Left common carotid artery plus branches (tissue), 1 donor: Measurements from ENCODE around the gene RTL1.

- PRO-cap: no peak
These were observed 21.9 kb downstream of the DEGS2 start for GRCh38 chr14:100137503-100137900.

- PRO-cap: no peak
These were observed 21.0 kb downstream of the DEGS2 start for GRCh38 chr14:100138251-100138994.

DNA sequence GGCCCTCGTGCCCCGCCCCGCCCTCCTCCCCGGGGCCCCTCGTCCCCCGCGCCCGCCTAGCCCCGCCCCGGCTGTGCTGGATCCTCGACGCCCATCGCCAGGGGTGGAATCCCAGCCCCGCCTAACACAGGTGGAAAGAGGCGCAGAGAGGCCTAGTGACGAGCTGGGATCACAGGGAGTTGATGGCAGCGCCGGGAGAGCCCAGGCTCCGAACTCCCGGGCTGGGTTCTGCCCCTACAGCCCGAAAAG is 24.4 kb upstream of the YY1 start:
- PRO-cap: bidirectional peak, plus-strand start at position 59 of the sequence, minus-strand start outside the sequence

DNA sequence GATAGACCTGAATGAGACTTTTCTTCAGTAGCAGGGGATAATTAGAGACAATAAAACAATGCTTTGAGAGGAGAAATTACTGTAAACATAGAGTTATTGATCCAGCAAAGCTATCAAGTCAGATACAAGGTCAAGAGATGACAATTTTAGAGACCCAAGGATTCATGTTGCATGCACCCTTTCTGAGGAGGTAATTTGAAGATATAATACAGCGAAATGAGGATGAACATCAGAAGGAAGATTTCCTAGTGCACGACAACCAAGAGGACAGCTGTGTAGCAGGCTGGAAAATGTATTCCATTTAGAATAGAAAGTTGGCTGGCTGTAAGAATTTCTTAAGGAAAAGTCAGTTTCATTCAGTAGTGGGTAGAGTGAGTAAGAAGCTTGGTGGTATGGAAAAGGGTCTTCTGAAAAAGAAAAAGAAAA is 27.8 kb downstream of the YY1 start:
- PRO-cap: no peak

DNA sequence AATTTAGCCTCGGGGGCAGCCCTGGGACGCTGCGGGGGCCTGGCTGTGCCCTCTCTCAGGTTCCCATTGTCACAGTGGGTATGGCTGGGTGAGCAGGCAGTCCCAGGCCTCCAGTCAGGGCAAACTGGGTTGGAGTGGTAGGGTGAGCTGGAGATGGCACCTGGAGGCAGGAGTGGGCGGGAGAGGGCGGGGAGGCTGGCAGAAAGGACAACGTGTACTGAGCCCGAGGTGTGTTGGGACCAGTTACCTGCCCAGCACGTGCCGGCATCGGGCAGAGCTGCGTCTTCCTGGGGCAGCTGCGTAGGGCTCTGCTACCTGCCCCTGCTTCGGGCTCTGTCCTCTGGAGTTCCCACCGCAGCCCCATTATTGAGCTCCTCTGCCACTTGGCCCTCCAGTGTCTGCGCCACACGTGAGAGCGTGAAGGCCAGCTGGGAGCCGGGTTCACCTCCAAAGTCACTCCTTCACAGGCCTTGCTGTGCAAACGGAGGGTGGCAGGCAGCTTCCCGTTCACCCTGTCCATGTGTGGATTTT is 7.6 kb upstream of the SLC25A29 start:
- PRO-cap: no peak

DNA sequence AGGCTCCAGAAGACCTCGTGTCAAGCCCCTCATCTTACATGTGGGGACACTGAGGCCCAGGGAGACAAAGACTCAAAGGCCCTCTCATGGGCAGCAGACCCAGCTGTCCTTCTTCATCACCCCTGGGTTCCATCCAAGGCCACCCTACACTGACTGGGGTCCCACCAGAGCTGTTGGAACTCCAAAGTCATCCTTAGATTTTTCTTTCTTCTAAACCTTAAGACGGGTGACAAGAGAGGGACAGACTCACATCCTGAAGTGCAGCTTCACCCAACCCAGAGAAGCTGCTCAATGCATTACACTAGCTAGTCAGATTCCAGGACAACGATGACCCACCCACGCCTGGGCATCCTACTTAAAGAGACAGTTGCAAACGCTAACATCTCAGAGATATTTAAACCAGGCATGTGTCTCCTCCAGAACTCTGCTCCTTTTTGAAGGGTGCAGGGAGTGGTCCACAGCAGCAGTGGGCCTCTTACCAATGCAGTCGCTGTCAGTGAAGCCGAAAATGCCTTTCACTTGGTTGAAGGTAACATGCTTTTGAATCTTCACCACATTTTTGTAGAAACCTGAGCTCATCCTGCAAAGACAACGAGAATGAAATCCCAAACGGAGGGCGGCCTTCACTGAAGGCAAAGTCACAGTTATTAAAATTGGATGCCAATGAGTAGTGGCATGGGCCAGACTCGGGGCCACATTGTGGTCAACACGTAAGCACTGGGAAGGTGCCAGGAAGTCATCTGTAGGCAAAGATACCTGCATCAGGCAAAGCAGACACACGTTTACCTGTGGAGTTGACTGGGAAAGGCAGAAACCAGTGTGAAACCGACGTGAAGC is 23.3 kb downstream of the SLC25A47 start:
- PRO-cap: no peak

- PRO-cap: no peak
These were observed 6.0 kb downstream of the WARS1 start for GRCh38 chr14:100368912-100369825.

GRCh38 chr14:100388630-100389128 is 12.4 kb downstream of the WDR25 start:
- PRO-cap: no peak

GRCh38 chr14:100389310-100389818 is 13.1 kb downstream of the WDR25 start:
- PRO-cap: no peak

GRCh38 chr14:100424587-100425024 is 48.3 kb downstream of the WDR25 start:
- PRO-cap: no peak

- PRO-cap: no peak
These were observed 58.0 kb downstream of the WDR25 start for GRCh38 chr14:100434246-100434655.

GRCh38 chr14:100558130-100559020 is 28.8 kb downstream of the BEGAIN start:
- PRO-cap: no peak

DNA sequence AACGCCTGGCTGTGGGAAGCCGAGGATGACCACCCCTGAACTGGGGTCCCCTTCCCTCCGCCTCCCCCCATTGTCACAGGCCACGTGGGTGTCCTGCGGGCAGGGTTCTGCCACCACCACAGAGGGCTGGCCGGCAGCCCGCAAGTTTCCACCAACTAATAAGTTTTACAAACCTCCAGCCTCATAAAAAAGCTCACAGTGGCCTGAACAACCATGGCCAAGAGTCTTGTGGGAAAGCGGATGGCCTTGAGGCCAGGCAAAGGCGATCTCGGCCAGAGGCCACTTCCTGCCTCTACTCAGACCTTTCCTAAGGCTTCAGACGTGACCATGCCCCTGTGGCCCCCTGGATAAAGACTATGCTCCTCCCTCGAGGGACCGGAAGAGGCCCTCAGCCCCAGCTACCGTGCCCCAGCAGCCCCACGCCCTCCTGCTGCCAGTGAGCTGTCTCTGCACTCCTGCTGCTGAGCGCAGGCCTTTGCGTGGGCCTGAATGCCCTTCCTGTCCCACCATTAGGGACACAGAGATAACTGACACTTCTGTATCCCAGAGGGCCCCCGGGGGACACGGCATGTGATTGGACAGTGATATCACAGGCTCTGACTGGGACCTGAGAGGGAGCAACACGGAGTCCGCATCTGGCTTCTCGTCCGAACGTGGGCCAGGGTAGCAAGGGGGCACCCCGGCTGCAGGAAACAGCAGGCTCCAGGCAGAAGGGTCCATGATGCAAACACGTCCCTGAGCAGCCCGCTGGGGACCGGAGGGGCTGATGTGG is 46.0 kb upstream of the DLK1 start:
- PRO-cap: no peak

DNA sequence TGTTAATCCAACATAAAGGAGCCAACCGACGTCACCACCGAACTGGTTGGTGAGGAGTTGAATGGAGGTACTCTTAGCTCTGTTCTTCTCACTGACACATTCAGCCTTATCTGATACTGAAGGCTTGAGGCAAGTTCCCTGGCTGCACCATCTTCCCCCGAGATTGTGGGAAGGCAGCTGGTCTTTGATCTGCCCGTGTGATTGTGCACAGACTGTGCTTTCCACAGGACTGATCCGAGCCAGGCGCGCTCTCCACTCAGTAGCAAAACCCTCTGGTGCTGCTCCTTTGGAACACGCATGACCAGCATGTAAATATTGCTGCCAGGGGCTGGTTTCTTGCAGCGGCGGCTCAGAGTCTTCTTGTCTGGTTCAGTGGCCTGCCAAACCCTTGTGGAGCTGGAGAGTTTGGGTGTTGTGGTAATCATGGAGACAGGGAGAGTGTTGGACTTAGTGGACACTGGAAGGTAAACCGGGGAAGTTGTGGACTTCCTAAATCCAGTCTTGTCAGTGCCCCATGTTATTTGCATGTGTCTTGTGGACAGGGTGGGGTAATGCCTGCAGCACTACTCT is 30.0 kb upstream of the DLK1 start:
- PRO-cap: no peak

DNA sequence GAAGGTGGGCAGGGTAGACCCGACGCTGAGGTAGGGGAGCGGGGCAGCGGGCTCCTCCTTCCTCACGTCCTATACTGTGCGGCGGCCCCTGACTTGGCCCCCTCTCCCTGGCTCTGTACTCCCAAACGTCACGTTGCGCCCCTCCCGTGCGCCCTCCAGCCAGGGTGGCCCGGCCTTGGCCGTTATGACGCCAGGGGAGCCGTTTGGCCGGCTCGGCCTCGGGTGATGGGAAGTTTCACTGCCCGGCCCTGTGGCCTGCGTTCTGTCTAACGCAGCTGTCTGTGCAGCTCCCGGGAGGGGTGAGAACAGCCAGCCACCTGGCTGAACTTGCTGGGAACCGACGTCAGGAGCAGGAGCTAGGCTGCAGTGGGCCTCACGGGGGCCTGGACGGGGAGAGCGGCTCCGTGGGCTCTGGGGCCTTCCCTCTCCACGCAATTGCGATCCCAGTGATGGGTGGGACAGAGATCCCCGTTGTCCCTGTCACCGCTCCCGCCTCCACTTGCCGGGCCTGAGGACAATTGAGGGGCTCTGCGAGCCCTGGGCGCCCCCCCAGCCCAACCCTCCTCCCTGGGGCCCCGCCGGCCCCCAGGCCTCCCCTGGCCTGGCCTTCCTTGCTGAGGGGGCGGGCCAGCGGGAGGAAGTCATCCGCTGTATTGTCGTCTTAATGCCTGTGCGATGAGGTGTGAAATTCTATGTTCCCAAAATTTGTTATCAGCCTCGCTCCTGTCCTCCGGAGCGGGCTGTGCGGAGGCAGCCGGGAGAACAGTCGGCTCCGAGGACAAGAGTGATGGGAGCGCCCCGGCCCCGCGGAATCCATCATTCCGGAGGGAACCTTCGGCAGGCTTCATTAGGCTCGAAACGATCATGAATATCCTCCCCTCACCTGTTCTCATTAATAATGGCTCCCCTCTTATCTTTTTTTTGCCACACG is 17.6 kb upstream of the DLK1 start:
- PRO-cap: no peak

- PRO-cap: no peak
These were observed 15.3 kb upstream of the DLK1 start for GRCh38 chr14:100711218-100711910.

- PRO-cap: no peak
These were observed 73.0 kb downstream of the RTL1 start for GRCh38 chr14:100830395-100831037.

DNA sequence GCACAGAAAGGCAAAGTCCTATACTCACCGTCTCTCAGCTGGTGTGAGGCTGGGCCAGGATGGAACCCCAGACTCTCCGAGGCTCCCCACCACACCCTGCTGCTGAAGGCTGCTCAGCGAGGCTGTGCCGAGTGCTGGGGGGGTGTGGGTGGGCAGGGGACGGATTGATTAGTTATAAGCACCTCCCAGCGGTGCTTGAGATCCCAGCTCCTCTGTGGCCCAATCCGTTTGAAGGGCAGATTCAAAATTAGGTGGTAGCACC is at the start of gene RTL1:
TSS of gene RTL1 (minus strand) at position 146 of the 262 bp plus-strand sequence.
- PRO-cap: no peak

DNA sequence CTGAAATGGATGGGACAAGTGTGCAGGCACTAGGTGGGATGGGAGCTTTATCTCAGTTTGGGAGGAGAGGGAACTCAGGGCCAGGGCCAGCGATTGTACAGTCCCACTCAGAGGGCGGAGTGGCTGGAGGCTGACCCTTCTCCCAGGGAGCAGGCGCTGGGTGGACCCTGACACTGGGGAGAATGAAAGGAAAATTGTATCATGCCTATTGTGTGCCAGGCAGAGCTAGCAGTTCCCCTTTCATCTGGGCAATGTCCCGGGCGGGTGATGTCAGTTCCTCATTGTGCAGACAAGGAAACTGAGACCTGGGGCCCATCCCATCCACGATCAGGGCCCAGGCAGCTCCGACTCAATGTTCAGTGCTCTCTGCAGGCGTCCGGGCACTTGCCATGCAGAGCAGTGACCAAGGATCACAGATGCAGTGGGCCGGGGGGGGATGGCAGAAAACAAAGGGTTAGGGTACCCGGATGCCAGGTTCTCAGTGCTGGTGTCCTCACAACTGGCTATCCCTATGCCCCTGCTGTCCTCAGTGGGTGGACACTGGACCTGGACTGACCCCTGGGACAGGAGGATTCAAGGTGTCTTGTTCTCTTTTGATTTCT is 102.0 kb upstream of the RTL1 start:
- PRO-cap: no peak

DNA sequence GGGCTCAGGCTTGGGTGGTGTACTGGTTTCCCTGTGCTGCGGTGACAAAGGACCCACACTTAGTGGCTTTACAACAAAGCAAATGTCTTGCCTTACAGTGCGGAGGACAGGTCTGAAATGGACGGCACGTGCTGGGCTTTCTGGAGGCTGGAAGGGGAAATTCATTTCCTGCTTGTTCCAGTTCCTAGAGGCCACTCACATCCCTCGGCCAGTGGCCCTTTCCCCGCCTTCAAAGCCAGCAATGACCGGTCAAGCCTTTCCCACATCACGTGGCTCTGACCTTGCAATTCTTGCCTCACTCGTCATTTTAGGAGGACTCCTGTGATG is 298.2 kb upstream of the RTL1 start:
- PRO-cap: no peak